SP-49 (cell line): ENCODE results near the genes MMP25 and TRAP1.

DNA sequence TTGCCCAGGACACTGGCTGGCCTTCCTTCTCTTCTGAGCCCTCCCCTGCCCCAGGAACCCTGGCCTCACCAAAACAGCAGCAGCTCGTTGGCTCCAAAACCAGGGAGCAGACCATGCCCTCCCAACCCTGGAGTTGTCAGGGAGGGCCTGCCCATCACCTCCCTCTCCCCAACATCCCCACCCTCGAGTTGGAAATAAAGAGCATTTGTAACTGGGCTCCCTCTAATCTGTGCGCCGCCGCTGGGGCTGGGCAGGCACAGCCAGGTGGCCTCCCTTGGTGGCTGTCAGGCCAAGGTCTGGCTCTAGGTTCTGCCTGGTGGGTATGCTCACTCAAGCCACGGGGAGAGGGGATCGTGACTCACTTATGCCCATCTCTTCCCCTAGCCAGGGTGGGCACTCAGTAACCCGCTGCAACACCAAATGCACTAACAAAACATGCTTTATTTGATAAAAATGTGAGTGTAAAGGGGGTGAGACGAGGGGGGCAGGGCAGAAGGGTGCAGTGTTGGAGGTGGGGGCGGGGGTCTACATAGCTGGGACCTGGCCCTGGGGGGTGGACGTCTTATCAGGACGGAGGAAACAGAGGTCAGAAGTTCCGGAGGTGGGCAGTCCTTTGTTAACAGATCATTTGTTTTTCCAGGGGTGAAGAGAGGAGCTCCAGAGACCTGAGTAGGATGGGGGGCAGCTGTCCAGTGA lies 1.7 kb downstream of the CLDN9 start:
- PRO-cap = no peak

DNA sequence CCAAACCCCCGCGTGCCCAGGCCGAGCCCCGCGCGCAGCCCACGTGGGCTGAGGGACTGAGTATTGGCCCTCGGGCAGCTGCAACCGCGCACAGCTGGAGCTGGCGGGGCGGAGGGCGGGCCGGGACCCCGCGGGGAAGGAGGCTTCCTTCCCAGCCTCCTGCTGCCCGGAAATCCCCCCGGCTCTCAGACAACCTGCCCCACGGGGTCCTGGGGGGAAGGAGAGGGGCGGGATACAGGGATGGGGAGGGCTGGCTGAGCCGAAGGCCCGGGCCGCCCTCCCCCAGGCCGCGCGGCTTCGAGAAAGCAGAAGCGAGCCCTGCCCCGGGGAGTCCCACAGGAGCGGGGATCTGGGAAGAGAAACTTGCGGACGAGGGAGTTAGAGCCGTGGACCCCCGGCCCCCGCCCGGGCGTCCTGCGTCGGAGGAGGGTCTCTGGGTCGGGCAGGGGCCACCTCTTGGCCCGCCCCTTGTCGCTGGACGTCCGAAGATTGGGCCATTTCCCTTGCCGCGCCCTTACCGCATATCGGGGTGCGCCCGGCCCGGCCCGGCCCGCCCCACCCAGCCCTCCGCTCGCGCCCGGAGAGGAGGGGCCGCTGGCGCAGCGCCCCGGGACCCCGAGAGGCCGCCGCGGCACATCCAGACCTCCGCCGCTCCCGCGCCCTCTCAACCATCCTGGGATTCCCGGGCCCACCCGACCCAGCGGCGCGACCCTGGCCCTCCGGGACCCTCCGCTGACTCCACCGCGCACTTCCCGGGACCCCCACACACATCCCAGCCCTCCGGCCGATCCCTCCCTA lies at the start of gene MMP25:
Gene MMP25 (plus strand): TSS at position 558 of the 798 bp plus-strand sequence.
- PRO-cap = no peak

- PRO-cap = no peak
Observed at GRCh38 chr16:3158096-3158534, 23.3 kb downstream of the ZNF213 start.

GRCh38 chr16:3193713-3194116 lies 41.2 kb downstream of the ZNF200 start:
- PRO-cap = no peak

DNA sequence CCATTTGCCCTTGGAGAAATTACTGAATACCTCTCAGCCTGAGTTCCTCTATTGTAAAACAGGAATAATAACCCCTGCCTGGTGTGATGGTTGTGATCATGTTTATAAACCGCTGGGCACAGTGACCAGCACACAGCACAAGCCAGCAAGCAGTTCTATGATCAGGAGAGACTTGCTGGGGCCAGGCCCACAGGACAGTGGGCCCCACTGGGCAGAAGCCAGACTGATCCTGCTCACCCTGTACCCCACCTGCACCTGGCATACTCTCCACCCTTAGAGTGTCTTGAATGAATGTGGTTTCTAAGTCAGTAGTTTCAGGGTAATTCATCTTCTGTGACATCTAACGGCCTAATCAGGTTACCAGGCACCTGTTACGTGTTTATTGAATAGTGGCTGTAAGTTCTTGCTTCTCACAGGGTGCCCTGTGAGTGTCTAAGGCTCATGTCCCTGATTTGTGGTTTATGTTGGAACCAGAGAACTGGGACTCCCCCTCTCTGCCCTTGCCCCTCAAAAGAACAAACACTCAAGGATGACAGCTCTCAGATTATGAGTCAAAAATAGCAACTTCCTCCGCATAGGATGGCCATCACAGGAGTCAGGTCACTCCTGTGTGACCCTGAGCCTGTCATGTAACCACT lies 7.1 kb upstream of the OR2C1 start:
- PRO-cap = no peak

DNA sequence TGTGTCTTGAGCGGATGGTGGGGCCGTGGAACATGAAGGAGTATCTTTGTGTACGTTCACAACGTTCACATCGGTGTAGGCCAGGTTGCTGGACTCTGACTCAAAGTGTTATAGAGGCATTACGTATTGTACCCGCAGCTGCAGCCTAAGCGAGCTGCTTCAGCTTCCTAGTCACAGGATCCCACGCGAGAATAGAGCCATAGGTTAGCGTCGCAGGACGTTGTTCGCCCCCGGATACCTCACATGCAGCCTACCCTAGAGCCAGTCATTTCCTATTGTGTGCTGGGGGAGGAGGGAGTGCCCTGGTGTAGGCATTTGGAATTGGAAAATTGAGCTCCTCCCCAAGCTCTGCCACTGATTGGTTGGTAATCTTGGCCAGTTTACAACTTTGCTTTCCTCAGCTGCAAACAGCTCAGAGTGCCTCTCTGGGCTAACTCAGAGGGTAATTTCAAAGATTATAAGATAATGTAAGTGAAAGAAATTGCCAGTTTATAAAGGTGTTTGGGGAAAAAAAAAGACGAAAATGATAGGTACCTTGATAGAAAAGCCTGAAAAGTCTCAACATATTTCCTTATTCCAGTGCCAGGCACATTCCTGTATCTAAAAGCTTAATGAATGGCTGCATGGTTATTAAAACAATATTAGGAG lies 588 bp downstream of the NAA60 start:
- PRO-cap = unidirectional peak, minus-strand start at position 193 of the sequence; unidirectional peak, minus-strand start at position 279 of the sequence

DNA sequence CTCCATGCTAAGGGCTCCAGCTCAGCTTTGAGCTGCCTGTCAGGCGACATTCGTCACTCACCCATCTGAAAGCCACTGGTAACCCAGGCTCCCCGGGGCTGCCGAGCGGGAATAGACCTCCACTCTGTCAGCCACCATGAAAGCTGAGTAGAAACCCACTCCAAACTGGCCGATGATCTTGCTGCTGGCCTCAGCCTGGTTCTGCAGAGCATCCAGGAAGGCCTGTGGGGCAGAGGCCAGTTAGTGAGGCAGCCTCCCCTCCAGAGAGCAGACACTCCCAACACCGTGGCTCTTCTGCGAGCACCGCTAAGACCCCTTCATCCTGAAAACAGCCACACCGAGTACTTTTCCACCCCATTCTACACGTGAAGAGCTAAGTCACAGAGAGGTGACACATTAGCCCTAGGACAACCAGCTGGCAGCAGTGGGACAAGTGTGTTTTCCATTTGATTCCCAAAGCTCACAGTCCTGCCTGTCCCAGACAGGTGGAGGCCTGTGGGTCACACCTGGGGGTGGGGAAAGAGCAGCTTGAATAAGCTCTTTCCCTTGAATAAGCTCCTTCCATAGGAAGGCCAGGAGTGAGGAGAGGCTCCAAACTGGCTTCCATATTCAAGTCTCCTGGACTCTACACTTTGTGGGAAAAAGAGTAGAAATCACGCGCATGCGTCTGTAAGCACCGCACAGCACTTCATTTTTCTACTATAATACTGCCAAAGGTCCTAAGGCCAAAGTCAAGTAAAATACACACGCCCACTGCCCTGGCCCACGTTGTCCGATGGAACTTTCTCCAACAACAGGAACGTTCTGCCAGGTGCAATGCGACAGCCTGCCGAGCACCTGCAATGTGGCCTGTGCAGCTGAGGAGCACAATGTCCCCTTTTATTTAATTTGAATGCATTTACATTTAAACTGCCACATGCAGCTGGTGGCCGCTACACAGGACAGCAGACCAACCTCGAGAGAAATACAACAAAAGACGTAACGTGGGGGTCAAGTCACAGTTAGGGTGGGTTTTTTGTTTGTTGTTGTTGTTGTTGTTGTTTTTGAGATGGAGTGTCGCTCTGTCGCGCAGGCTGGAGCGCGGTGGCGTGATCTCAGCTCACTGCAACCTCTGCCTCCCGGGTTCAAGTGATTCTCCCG lies 23.3 kb downstream of the DNASE1 start:
- PRO-cap = no peak

GRCh38 chr16:3716609-3717762 lies at the start of gene TRAP1:
TSS of gene TRAP1 (minus strand) at chr16:3717524.
- PRO-cap = bidirectional peak, plus-strand start at chr16:3717661, minus-strand start at chr16:3717519

DNA sequence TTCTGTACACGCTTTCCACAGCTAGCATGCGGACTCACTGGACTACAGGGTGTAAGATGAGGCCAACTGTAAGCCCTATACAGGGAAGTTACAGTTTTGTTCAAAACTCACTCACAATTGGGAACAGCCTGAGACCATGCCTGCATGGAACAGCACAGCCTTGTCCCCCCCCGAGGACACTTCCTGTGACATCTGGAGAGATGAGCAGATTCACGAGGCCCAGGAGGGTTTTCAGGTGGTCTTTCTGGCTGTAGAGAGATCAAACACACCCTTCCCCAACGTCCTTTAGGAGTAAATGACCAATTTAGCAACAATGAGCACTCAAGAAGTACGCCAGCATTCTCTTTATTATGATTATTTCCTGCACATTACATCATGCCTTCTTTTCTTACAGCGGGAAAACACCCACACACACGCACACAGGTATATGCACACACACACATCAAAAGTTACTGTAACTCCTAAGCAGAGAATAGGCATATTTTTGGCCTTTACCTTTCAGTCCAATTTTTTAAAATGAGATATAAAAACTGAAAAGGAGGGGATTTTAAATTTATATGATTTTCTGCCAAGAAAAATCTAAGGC lies 39.0 kb downstream of the ADCY9 start:
- PRO-cap = no peak

DNA sequence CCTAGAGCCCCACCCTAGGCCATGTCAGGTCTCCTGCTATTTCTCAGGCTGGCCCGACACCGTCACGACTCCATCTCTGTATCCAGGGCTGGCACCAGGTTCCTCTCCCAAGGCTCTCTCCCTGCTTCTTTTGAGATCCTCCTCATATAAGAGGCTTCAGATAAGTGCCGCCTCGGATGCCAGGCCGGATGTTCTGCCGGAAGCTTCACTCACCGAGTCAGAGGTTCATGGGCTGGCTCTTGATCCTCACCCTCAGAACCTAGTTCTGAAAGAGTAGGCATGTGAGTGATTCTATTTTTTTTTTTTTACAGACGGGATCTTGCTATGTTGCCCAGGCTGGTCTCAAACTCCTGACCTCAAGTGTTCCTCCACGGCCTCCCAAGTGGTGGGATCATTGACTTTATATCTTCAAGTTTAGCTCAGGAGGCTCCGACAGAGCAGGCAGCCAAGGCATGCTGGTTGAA lies 27.1 kb upstream of the ADCY9 start:
- PRO-cap = no peak

DNA sequence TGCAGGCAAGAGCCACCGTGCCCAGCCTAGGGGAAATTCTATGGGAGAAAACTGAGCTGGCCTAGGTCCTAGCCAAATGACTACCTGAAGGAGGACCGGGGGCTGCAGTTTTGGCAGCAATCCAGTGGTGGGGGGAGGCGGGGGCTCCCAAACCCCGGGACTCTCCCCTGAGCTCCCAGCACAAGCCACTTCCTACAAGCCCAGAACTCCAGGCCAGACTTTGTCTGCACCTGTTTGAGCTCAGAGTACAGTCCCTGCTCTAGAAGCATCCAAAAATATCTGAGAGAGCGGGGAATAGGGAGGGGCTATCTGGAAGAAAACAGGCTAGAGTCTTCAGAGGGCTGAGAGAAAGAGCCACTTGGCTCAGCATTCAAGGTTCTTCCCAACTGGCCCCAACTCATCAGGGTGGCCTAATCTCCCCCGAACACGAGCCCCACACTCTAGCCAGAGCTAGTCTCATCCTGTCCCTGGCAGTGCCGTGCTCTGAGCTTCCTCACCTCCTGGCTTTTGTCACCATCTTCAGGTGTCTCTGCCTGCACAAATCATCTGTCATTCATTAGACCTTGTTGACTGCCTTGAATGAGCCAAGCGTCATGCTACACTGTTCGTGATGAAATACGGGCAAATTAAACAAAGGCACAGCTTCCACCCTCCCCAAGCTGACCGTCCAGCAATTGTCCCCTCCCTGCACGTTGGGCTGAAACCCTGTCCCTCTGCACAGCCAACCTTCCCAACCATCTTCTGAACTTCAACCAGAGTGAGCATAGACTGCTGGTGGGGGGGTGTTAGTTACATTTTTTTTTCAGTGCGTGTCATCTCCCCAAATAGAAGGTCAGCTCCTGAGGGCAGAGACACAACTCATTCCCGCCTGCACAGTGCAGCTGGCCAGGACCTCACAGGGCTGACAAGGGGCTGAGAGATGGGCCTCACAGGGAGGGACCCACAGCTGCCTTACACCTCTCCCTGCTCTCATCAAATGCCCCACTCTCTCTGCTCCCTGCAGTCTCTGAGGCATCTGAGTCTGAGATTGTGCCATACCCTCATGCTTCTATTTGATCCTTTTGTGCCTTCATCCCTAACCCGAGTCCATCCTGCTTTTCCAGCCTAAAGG lies 8.7 kb downstream of the SRL start:
- PRO-cap = no peak

DNA sequence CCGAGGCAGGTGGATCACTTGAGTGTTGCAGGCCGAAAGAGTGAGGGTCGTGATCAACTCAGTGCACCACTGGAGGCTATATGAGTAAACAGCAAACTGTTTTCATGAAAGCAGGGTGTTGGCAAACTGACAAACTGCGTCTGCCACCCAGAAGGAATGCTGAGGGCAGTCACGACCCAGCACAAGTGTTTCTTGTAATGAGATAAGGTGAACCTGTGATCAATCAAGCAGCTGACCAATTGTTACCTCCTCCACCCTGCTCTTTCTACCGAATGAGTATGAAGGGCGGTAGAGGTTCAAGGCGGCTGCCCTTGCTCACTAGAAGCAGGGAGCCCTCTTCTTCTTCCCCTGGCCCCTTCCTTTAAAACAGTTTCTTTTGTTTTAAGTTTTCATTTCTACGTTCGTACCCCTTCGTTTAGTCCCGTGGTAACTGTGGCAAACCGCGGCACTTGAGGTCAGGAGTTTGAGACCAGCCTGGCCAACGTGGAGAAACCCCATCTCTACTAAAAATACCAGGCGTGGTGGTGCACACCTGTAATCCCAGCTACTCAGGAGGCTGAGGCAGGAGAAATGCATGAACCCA lies 5.7 kb upstream of the SRL start:
- PRO-cap = no peak

DNA sequence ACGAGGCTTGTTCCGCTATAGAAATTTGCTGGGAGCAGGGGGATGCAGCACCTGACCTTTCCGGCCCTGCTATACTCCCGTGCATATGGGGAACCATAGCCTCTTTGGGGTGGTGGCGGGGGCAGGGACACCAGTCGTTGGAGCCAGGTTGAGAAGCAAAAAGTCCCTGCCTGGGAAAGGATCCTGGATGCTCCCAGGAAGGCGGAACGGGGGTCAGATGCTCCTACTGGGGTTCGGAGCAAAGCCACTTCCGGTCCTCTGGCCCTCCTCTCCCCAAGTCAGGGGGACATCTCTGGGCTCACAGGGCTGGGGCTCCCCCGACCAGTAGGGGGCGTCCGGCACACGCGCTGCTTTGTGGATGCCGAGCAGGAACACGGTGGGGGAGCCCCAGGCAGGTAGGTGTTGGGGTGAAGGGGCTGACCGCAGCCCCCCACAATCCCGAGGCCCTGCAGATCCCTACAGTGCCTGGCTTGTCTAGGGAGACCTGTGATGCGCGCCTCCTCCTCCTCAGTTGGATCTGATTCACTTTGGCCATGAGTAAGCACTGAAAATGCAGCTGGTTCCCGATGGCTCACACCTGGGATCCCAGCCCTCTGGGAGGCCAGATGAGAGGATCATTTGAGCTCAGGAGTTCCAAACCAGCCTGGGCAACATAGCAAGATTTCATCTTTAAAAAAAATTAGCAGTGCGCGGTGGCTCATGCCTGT lies 15.6 kb upstream of the TFAP4 start:
- PRO-cap = no peak

- PRO-cap = no peak
Observed at GRCh38 chr16:4313795-4314267, 2.0 kb upstream of the GLIS2 start.

GRCh38 chr16:4327093-4327676 lies 11.3 kb downstream of the GLIS2 start:
- PRO-cap = no peak

DNA sequence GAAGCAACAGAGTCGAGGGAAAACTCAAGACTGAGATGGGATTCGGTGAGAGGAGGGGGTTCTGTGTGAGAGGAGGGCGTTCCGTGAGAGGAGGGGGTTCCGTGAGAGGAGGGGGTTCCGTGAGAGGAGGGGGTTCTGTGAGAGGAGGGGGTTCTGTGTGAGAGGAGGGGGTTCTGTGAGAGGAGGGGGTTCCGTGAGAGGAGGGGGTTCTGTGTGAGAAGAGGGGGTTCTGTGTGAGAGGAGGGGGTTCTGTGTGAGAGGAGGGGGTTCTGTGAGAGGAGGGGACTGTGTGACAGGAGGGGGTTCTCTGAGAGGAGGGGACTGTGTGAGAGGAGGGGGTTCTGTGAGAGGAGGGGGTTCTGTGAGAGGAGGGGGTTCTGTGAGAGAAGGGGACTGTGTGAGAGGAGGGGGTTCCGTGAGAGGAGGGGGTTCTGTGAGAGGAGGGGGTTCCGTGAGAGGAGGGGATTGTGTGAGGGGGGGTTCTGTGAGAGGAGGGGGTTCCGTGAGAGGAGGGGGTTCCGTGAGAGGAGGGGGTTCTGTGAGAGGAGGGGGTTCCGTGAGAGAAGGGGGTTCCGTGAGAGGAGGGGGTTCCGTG lies 6.9 kb downstream of the PAM16 start:
- PRO-cap = no peak

DNA sequence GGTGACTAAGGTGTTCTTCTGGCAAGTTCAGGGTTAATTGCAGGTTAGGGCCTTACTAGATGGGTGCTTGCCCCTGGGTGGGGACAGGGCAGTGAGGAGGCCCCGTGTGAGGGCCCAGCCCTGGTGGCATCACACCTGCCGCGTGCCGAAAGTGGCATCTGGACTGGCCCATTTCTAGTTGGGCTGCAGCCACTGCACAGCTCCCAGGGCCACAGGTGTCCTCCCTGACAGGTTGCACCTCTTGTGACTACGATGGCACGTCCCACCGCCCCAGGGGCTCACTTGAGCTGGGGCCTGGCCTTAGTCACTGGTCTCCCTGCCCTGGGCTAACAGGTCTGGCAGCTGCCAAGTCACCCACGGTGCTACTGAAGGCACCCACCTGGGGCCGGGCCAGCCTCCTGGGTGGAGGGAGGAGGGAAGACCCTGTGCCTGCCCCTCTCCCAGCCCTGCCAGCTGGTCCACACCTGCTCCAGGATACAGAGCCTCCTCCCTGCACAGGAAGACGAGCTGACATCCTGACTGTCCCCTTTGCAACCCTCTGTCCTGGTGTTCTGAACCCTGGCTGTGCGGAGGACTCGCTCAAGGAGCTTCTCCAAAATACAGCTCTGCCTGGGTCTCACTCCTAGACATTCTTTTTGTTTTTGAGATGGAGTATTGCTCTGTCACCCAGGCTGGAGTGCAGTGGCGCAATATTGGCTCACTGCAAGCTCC lies 3.4 kb downstream of the VASN start:
- PRO-cap = no peak

DNA sequence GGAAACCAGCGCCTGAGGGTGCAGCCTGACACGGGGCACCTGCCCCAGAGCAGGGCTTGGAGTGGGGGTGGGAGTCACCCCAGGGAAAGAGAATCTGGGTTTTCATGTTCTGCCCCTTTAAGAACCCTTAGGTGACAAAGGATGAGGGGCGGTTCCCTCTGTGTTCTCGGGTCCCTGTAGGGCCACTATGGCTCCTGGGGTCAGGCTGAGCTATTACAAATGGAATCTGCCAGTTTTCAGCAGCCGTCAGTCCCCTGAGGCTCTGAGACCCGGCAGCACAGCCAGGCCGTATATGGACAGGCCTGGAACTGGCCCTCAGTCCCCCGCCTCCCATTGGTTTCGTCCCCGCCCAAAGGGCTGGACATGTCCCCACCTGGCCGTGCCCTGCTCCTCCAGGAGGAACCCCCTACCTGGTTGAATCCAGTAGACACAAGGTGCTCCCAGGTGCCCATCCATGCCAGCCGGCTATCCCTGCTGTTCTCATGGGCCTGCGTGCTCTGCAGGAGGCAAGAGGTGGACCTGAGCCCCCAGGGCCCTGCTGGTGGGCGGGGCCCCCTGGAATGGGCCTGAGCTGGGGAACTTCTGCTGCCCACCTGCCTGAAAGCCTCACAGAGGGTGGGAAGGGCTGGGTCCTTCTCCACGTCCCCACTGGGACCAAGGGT lies 16.6 kb downstream of the VASN start:
- PRO-cap = no peak

DNA sequence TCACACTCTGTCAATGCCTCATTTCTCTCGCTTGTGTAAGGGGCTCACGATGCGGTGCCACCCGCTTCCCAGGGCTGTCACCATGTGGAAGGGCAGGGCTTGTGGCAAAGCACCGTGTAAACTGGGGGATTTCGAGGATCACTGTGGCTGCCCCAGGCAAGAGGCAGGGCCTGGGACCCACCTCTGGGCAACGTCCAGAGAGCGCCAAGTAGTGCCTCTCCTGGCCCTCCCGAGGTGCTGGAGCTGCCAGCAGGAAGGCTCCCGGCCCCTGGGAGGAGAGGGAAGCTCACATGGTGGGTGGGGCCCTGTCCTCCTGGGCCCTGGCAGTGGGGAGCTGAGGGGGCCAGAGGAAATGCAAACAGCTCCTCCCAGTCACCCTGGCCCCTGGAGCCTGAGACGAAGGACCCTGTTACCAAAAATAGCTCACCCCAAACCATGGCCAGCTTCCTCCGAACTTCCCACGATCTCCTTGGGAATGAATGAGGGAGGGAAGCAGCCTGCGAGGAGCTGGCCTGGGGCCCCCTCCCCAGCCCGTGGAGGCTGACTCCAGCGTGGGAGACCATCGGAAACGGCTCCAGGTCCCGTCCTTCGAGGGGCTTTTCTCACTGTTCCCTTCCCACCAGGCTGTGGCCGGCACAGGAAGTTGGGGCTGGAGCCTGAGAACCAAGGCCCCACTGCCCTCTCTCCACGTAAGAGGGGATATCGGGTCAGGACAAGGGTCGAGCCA lies 17.5 kb downstream of the VASN start:
- PRO-cap = no peak

DNA sequence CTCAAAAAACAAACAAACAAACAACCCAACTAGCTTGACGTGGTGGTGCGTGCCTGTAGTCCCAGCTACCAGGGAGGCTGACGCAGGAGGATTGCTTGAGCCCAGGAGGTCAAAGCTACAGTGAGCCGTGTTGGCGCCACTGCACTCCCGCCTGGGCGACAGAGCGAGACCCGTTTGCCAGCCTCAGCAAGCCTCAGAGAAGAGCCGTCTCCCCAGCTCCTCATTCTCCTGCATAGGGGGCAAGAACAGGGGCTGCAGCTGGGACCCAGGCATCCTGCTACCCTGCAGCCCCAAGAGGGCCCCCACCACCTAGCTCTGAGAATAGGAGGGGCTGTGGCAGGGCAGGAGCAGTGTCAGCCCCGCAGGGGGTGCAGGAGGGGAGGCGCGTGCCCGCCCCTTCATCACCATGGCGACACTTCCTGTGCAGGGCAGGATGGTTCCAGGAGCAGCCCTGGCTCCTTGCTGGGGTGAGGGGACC lies 19.9 kb downstream of the VASN start:
- PRO-cap = no peak